ENCODE measurements around the genes THRB and SLC4A7.

DNA sequence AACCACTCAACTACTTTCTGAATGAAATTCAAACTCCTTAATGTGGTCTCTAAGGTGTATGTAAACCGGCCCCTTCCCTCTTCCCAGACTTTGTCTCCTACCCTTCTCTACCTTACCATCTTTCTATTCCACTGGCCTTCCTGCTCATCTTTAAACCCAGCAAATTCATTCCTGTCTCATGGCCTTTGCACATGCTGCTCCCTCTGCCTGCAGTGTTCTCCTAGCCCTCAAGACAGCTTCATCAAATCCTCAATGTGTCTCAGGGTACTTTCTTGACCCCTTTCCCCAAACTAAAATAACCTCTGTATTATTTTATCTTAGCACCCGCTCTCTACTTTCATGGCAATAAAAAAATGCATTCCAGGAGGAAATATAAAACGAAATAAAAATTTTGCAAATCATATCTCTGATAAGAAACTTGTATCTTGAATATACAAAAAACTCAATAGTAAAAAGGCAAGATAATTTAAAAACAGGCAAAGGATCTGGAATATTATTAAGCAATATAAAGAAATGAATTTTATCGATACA, 40.9 kb downstream of the THRB start:
- PRO-cap: no peak

DNA sequence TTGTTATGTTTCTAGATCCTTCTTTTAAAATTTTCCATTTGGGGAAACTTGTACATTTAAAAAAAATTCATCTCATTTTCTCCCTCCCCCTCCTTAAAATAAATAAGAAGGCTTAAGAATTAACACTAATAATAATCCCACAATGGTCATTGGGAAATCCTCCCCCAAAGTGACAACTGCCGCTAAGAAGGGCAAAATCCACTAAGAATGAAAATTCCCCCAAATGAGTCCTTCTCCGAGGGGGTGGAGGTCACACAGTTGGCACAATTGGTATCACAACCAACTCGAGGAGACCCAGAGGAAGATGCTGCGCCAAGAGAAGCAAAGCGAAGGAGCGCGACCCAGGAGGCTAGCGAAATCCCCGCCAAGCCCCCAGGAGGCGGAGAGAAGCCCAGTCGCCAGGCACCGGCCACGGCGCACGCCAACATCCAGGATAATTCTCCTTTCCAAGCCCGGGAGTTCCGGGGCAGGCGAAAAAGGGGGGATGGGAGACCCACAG, 907 bp downstream of the THRB start:
- PRO-cap: bidirectional peak, plus-strand start outside the sequence, minus-strand start at position 435 of the sequence

DNA sequence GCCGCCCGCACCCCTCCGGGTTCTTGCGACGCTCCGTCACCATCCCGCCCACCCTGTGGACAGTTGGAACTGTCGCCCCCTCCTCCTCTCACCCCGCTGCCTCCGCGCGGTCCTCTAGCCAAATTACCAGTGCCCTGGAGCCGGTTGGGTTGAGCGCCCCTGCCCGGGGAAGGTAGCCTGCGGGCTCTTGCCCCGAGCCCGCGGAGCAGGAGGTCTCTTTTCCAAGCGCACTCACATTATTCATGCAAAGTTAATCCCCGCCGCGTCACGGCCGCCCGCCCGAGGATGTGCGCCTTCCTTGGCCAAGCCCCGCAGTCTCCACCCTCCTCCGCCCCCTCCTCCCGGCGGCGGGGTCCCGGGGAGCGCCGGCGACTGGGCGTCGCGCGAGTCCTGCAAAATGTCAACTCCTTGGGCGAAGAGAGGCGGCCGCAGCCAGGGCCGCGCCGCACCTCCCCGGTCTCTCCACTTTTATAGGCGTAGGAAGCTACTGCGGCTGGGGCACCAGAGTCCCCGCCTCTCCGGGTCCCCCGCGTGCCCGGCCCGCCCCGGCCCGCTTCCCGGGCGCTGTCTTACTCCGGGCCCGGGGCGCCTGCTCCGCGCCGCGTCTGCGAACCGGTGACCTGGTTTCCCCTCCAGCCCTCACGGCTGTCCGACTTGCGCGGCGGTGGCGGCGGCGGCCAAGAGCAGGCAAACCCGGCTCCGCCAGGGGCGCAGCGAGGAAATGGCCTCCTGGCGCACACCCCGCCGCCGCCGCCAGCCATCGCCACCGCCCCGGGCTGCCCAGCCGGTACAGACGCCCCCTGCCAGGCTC, at the start of gene THRB:
Gene THRB, minus strand, starts transcription at position 291 of the 811 bp plus-strand sequence.
- PRO-cap: bidirectional peak, plus-strand start at position 567 of the sequence, minus-strand start at position 470 of the sequence

GRCh38 chr3:25155702-25156578, 272.1 kb upstream of the RARB start:
- PRO-cap: no peak

GRCh38 chr3:25430355-25430755, 2.3 kb downstream of the RARB start:
- PRO-cap: no peak

GRCh38 chr3:25455554-25456360, 27.7 kb downstream of the RARB start:
- PRO-cap: no peak

- PRO-cap: no peak
Observed at GRCh38 chr3:25568450-25568989, 96.2 kb downstream of the TOP2B start.

DNA sequence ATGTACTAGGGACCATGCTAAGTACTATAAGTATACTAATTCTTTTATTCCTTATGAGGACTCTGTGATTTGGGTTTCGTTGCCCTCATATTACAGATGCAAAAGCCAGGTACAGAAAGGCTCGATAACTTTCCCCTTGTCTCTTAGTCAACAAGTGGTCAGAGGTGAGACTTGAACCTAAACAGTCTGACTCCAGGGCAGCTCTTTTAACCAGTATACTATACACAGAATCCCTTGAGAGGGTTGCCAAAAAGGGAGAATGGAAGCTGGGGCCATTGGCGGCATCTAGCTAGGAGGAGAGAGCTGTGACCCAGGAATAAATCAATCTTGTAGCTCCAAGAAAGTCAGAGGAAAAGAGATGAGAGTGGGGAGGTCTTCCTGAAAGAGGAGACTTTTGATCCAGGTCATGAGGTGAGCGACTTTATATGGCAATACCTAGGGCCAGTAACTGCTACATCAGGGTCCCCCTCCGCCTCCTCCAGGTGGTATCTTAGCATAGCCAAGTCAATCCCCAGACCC, 92.3 kb downstream of the TOP2B start:
- PRO-cap: no peak

GRCh38 chr3:25619316-25620276, 45.1 kb downstream of the TOP2B start:
- PRO-cap: no peak

DNA sequence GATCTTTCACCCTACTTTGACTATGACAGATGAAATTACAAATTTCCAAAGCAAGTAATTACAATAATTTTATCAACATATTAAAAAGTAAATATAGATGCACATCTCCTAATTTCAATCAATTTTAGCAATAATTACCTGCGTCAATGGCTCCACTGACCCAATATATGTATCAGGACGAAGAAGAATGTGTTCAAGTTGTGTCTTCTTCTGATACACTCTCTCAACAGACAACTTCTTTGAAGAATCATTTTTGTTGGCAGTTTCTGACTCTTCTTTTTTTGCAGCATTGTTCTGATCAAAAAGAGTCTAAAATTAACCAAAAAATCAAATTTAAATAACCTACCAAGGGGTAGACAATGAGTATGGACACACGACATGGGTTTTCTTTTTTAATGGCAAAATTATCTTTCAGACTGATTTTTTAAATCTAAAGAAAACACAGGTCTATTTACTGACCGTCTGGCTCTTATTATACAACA, 19.5 kb downstream of the TOP2B start:
- PRO-cap: no peak

- PRO-cap: no peak
Observed at GRCh38 chr3:26106076-26106593, 316.2 kb downstream of the OXSM start.

DNA sequence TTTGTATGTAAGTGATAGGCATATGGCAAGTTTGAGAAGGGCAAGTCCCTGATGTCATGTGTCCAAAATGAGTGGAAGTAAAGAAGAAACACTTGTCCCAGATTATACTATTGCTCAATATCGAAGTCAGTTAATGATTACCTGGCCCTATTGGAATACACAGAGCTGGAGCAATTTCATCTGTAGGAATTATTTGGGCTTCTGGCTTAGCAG, 183.6 kb upstream of the LRRC3B start:
- PRO-cap: unidirectional peak, minus-strand start at position 69 of the sequence

- PRO-cap: no peak
Observed at GRCh38 chr3:26623700-26624272, 1.2 kb downstream of the LRRC3B start.

GRCh38 chr3:27385680-27386115, 16.5 kb upstream of the NEK10 start:
- PRO-cap: no peak

DNA sequence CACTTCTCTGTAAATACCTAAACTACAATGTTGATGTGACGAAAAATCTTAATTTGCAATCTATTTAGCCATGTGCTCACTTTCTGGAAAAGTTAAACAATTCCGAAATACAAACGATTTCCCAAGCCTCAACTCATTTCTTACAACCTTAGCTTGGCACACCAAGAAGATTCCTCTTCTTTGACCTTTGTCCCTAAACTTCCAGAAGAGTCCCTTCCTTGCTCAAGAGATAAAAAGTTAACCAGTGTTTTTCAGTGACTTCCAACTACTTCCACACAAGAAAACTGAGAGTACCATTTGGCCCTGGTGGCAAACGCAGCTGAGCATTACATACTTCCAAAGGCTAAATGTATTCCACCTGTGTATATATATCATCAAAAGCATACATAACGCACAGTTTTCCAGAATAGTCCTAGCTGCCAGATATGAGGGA, 57.0 kb upstream of the NEK10 start:
- PRO-cap: no peak

DNA sequence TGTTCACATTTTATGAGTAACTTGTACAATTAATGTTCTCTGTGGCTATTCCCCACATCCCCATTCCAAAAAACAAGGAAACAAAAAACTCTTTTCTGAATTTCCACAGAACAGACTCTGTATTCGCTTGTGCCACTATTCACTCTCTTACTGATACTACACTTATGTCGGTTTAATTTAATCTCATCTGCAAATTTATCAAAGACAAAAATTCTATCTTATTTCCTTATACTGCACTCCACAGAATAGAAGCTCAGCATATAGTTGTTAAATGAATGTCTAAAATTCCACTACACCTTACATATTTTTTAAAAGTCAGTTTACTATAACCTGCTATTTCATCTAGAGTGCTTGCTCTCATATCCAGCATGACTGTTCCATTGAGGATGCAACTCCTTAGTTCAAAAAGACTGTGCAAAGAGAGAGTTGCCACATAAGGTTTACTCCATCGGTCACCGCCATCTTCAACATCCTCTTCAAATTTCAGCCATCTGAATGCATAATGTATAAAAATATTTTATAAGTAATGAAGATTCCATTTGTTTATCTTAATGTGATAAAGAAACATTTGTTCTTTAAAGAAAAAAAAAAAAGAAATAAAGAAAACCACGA, 48.0 kb downstream of the SLC4A7 start:
- PRO-cap: no peak

DNA sequence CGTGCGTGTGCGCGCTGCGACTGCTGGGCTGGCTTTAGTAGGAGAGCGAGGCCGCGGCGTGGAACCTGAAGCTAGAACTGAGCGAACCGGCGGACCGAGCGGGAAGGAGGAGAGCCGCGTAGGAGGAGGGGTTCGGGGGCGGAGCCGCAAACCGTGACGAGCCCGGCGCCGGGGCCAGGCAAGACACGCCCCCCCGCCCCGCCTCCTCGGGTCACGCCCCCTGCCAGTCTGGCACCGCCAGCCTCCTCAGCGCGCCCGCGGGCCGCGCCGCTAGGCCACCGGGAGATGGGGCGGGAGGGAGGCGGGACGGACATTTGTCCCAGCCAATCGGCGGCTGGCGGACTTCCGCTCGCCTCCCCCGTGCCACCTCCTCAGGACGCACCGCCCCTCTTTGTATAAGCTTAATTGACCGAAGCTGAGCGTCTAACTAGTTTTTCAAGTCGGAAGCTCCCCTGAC, at the start of gene SLC4A7:
Gene SLC4A7, minus strand, starts transcription at position 79 of the 457 bp plus-strand sequence.
- PRO-cap: bidirectional peak, plus-strand start at position 430 of the sequence, minus-strand start at position 79 of the sequence

DNA sequence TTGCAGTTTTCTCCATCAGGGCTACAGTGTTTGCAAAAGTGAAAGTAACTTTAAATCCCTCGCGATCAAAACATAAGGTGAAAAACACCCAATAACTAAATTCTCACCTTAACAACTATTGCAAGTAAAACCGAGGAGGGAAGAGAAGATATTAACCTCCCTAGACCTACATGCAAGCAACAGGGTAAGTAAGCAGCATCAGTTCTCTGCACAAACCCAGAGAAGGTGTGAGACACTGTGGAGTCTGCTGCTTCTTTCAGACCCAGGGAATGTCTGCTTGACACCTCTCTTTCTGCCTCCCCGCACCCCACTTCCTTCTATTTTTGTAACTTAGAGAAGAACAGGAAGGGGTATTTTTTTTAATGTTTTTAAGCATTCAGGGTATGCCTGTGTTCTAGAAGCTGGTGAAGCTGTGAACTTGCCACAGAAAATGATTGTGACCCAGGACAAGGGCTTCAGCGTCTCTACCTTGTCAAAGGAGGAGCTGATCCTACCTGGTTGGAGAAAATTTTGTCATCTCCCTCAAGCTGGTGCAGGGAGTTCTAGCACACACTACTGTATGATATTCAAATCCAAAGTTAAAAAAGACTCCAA, 159.3 kb upstream of the EOMES start:
- PRO-cap: no peak

DNA sequence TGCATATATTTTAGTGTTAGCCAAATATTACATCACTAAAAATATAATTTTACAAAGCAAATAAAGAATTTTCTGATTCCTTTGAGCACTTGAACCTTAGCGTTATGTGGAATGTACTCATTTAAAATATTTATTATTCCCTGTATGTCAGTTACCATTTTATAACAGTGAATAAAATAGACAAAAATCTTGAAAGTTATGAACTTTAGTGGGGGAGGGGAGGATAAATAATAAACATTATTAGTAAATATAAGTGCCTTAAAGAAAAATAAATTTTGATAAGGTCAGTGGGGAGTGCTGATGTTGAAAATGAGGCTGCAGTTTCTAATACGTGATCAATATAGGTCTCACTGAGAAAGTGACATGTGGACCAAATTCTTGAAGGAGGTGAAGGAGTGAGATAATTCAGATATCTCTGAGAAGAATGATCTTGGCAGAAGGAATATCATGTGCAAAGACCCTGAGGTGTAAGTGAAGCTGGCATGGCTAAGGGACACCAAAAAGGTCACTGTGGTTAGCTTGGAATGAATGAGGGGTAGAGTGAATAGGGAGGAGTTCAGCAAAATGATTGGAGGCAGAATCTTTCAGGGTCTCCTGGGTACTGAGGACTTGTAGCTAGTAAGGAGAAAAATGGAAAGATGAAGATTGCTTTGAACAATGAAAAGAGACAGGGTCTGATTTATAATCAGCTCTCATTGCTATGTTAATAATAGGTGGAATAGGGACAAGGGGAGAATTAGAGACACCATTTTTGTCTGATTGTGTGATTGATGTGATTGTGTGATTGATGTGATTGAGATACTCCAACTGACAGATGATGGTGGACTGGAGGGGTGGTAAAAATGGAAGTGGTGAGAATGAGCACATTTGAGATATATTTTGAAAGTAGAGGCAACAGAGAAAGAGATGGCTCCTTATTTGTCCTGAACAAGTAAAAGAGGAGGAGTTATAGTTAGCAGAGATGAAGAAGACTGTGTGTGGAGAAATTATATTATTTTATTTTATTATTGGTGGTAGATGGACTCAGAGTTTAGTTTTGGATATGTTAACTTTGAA, 36.2 kb downstream of the CMC1 start:
- PRO-cap: no peak

- PRO-cap: no peak
Observed at GRCh38 chr3:28667843-28668495, 319.3 kb upstream of the AZI2 start.